GM12878 (cell line): ENCODE results near the genes CZIB, MAGOH and GLIS1.

GRCh38 chr1:52332552-52333290, 33.3 kb downstream of the CC2D1B start:
- RAMPAGE, long total RNA = no peak
- RRBS, 2 experiments = no CpG with 5 or more reads among the region's 4 CpGs
CAGE:
- cytosol, long polyA minus RNA = no peak
- cytosol, long polyA plus RNA = no peak
- long polyA plus RNA = no peak
- nucleolus, long total RNA = no peak
- nucleus, long polyA plus RNA = no peak
- nucleus, long total RNA = no peak

- RAMPAGE, long total RNA = no peak
- RRBS, 2 experiments = 1 to 2% methylated on average over 11 to 12 of the region's 39 CpGs
CAGE:
- cytosol, long polyA minus RNA = no peak
- cytosol, long polyA plus RNA = no peak
- long polyA plus RNA = no peak
- nucleolus, long total RNA = no peak
- nucleus, long polyA plus RNA = no peak
- nucleus, long total RNA = no peak
Observed at GRCh38 chr1:52365317-52365969, 562 bp downstream of the CC2D1B start.

DNA sequence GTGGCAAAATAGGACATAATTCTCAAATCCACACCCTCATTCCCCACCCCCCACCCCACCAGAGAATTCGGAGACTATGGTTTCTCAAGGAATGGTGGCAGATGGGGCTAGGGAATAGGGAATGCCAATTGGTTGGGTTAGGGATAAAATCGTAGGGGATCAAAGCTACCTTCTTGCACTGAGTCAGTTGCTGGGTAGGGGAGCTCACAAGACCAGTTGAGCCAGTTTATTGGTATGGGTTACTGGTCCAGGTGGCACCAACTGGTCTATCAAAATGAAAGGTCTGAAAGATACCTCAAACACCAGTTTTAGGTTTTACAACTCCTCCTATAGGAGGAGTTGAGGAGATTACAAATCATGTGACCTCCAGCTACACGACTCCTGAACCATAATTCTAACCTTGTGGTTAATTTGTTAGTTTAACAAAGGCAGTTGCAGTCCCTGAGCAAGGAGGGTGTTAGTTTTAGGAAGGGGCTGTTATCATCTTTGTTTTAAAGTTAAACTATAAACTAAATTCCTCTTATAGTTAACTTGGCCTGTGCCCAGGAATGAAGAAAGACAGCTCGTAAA, 2.4 kb downstream of the SHISAL2A start:
- RAMPAGE, long total RNA = no peak
- RRBS, 2 experiments = no CpG with 5 or more reads among the region's 4 CpGs
CAGE:
- cytosol, long polyA minus RNA = no peak
- cytosol, long polyA plus RNA = no peak
- long polyA plus RNA = no peak
- nucleolus, long total RNA = no peak
- nucleus, long polyA plus RNA = no peak
- nucleus, long total RNA = no peak

DNA sequence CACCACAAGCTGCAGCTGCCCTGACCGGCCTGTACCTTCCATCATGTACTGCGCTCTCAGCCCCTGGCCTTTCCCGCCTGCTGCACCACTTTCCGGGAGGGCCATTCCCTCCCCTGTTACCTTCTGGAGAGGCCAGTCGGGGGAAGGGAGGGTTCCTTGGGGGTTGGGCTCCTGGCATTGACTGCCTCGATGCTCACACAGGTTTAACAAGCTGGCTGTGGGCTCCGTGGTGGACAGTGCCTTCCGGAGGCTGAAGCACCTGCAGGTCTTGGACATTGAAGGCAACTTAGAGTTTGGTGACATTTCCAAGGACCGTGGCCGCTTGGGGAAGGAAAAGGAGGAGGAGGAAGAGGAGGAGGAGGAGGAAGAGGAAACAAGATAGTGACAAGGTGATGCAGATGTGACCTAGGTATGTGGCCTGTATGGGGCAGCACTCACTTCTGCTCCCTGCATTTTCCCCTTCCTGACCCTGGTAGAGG, 19.8 kb downstream of the PODN start:
- RAMPAGE, long total RNA = no peak
- RRBS, 2 experiments = 58 to 63% methylated on average over 4 of the region's 10 CpGs
CAGE:
- cytosol, long polyA minus RNA = no peak
- cytosol, long polyA plus RNA = no peak
- long polyA plus RNA = no peak
- nucleolus, long total RNA = no peak
- nucleus, long polyA plus RNA = no peak
- nucleus, long total RNA = no peak

- RAMPAGE, long total RNA = no peak
- RRBS, 2 experiments = no CpG with 5 or more reads among the region's 10 CpGs
CAGE:
- cytosol, long polyA minus RNA = no peak
- cytosol, long polyA plus RNA = no peak
- long polyA plus RNA = no peak
- nucleolus, long total RNA = no peak
- nucleus, long polyA plus RNA = no peak
- nucleus, long total RNA = no peak
Observed at GRCh38 chr1:53082259-53082861, 20.3 kb downstream of the PODN start.

DNA sequence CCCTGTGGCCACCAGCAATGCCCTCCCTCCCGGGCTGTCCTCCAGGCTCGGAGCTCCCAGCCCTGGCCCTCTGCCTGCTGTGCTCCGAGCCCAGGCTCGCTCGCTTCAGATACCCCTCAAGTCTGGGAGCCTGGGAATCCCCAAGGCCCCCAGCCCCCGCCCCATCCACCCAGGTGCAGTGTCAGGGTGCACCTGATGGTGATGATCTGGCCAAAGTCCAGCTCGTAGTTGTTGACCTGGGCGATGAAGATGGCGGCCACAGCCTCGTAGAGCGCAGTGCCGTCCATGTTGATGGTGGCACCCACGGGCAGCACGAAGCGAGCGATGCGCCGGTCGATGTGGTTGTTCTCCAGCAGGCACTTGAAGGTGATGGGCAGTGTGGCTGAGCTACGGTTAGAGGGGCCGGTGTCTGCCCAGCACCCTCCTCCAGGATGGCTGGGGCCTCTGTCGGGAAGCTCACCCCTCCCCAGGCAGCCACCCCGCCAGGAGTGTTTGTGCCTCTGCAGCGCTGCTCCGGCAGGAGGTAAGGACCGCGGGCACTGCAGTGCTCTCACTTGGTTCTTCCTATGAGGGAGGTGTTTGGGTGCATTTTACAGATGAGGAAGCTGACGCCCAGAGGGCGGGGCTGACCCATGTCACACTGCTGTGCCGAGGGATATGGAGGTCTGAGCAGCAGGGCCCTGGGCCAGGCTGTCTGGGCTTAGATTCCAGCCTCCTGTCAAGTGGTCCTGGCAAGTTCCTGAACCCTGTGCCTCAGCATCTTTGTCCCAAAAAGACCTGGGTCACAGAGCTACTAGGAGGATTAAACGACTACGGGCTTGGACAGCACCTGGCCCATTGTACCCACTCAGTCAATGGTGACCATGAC, 28.6 kb downstream of the PODN start:
- RAMPAGE, long total RNA = no peak
- RRBS, 2 experiments = 70 to 77% methylated on average over 4 to 7 of the region's 32 CpGs
CAGE:
- cytosol, long polyA minus RNA = no peak
- cytosol, long polyA plus RNA = no peak
- long polyA plus RNA = no peak
- nucleolus, long total RNA = no peak
- nucleus, long polyA plus RNA = no peak
- nucleus, long total RNA = no peak

- RAMPAGE, long total RNA = no peak
- RRBS, 2 experiments = no CpG with 5 or more reads among the region's 9 CpGs
CAGE:
- cytosol, long polyA minus RNA = no peak
- cytosol, long polyA plus RNA = no peak
- long polyA plus RNA = no peak
- nucleolus, long total RNA = no peak
- nucleus, long polyA plus RNA = no peak
- nucleus, long total RNA = no peak
Observed at GRCh38 chr1:53130686-53131347, 11.6 kb downstream of the SLC1A7 start.

DNA sequence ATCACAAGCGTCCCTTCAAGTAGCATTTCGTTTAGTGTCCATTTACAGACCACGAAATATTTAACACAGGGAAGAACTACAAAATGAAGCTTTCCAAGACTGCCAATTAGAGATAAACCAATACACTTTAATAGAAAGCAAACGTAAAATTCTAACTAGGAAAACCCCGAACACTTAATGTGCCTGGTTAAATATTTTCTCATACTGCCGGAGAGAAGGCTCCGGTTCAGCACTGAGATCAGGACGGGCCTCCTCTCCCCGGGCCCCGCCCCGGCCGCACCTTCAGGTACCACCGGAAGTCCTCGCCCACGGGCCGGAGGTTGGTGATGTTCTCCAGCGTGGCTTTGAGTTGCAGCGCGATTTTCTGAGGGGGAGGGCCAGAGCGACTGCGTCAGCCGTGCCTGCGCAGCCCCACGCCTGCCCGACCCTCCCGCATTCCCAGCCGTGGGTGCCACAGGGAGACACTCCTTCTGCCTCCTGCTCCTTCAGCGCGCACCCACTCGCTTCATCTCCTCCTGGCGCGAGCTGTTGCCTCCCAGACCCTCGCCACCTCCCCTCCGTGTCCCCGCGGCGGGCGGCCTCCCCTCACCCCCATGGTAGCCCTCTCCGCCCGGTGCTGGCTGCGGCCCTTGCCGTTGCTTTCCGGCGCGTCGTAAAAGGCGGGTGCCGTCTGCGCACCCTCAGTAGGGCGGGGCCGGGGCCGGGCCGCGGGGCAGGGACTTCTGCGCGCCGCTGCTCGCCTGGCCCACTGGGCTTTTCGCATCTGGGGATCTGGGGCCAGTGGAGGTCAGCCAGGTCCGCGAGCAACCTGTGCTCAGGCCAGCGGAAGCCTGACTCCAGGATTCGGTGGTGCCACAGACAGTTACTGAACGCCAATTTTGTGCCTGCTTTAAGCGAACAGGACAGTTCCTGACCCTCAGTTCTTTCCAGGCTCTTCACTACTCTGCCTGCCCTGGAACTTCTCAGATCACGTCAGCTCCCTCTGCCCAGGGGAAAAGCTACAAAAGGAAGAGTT, at the start of gene CZIB:
Gene CZIB (minus strand): TSS at position 654 of the 1,015 bp plus-strand sequence.
- RAMPAGE, long total RNA = start-site peak on the minus strand centred at position 632 of the sequence, 35 bp wide, 259 and 160 reads in 2 replicates
- RRBS, 2 experiments = under 1 to 2% methylated on average over 9 to 11 of the region's 66 CpGs
CAGE:
- cytosol, long polyA minus RNA = start-site peak on the minus strand centred at position 616 of the sequence, 8 bp wide, 27 reads
- cytosol, long polyA plus RNA = start-site peak on the minus strand centred at position 626 of the sequence, 37 bp wide, 665 and 470 reads in 2 replicates
- long polyA plus RNA = start-site peak on the minus strand centred at position 628 of the sequence, 34 bp wide, 244 and 490 reads in 2 replicates
- nucleolus, long total RNA = no peak
- nucleus, long polyA plus RNA = start-site peak on the minus strand centred at position 631 of the sequence, 38 bp wide, 343 and 412 reads in 2 replicates
- nucleus, long total RNA = no peak

DNA sequence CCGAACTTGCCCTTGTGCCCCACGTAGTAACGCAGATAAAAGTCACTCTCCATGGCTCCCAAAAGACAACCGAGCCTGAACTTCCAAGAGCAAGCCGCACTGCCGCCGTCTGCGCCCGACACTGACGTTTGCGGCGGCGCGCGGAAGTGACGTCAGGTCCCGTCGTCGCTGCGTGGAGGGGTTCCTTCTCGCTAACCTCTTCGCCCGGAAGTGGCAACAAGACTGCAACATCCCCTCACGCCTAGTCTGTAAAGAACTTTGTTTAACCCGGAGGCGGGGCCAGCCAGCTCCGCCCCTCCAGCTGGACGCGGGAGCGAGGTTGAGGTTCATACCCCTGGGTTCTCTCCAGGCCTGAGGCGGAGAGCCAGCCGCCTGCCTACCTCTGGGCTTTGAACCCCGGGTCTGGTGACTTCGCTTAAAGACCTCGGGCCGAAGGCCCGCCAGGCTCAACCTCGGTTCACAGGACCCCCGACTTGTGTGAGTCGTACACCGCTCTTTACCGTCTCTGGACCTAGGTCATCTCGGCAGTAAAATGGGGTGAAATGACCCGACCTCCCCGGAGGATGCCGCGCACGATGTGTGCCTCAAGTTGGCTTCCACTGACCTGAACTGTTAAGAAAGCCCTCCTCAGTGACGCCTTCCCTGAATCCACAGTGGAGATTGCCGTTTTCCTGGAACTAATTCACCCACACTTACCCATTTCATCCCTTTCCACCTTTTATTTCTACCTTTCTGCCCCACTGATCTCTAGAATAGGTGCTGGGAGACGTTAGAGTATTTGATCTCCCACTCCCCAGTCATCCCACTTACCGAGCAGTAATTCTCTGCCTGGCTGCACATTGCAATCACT, at the start of gene MAGOH:
Gene MAGOH (minus strand): TSS at position 123 of the 850 bp plus-strand sequence.
- RAMPAGE, long total RNA = start-site peak on the minus strand centred at position 111 of the sequence, 71 bp wide, 615 and 1,191 reads in 2 replicates
- RRBS, 2 experiments = 10% methylated on average over 2 of the region's 52 CpGs; no CpG with 5 or more reads in 1 of the 2 experiments
CAGE:
- cytosol, long polyA minus RNA = start-site peak on the minus strand centred at position 123 of the sequence, 20 bp wide, 27 reads
- cytosol, long polyA plus RNA = start-site peak on the minus strand centred at position 95 of the sequence, 76 bp wide, 1,371 and 1,384 reads in 2 replicates
- long polyA plus RNA = start-site peak on the minus strand centred at position 111 of the sequence, 49 bp wide, 1,236 and 1,338 reads in 2 replicates
- nucleolus, long total RNA = start-site peak on the minus strand centred at position 114 of the sequence, 37 bp wide, 53 reads
- nucleus, long polyA plus RNA = no peak
- nucleus, long total RNA = no peak

GRCh38 chr1:53327160-53327561, 709 bp downstream of the LRP8 start:
- RAMPAGE, long total RNA = no peak
- RRBS, 2 experiments = 1 to 2% methylated on average over 10 of the region's 39 CpGs
CAGE:
- cytosol, long polyA minus RNA = no peak
- cytosol, long polyA plus RNA = no peak
- long polyA plus RNA = no peak
- nucleolus, long total RNA = no peak
- nucleus, long polyA plus RNA = no peak
- nucleus, long total RNA = no peak

DNA sequence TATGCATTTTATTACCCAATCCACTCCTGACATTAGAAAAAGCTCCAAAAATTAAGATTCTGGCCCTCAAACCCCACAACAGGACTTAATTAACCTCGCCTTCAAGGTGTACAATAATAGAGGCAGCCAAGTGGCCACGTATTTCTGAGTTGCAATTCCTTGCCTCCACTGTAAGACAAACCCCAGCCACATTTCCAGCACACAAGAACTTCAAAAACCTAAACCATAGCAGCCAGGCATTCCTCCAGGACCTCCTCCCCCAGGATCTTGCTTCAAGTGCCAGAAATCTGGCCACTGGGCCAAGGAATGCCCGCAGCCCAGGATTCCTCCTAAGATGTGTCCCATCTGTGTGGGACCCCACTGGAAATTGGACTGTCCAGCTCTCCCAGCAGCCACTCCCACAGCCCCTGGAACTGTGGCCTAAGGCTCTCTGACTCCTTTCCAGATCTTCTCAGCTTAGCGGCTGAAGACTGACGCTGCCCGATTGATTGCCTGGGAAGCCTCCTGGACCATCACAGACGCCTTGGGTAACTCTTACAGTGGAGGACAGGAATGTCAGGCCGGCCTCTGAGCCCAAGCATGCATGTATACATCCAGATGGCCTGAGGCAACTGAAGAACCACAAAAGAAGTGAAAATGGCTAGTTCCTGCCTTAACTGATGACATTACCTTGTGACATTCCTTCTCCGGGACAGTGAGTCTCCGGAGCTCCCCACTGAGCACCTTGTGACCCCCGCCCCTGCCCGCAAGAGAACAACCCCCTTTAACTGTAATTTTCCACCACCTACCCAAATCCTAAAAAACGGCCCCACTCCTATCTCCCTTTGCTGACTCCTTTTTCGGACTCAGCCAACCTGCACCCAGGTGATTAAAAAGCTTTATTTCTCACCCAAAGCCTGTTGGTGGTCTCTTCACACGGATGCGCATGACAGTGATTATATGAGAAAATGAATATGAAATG, 24.7 kb upstream of the DMRTB1 start:
- RAMPAGE, long total RNA = no peak
- RRBS, 2 experiments = no CpG with 5 or more reads among the region's 16 CpGs
CAGE:
- cytosol, long polyA minus RNA = no peak
- cytosol, long polyA plus RNA = no peak
- long polyA plus RNA = no peak
- nucleolus, long total RNA = no peak
- nucleus, long polyA plus RNA = no peak
- nucleus, long total RNA = no peak

GRCh38 chr1:53738953-53739615, at the start of gene GLIS1:
TSS of gene GLIS1 (minus strand) at chr1:53739164.
- RAMPAGE, long total RNA = no peak
- RRBS, 2 experiments = under 1 to 1% methylated on average over 43 to 61 of the region's 89 CpGs
CAGE:
- cytosol, long polyA minus RNA = no peak
- cytosol, long polyA plus RNA = no peak
- long polyA plus RNA = no peak
- nucleolus, long total RNA = no peak
- nucleus, long polyA plus RNA = no peak
- nucleus, long total RNA = no peak

GRCh38 chr1:53899095-53899866, 5.3 kb downstream of the DIO1 start:
- RAMPAGE, long total RNA = no peak
- RRBS, 2 experiments = no CpG with 5 or more reads among the region's 6 CpGs
CAGE:
- cytosol, long polyA minus RNA = no peak
- cytosol, long polyA plus RNA = no peak
- long polyA plus RNA = no peak
- nucleolus, long total RNA = no peak
- nucleus, long polyA plus RNA = no peak
- nucleus, long total RNA = no peak

DNA sequence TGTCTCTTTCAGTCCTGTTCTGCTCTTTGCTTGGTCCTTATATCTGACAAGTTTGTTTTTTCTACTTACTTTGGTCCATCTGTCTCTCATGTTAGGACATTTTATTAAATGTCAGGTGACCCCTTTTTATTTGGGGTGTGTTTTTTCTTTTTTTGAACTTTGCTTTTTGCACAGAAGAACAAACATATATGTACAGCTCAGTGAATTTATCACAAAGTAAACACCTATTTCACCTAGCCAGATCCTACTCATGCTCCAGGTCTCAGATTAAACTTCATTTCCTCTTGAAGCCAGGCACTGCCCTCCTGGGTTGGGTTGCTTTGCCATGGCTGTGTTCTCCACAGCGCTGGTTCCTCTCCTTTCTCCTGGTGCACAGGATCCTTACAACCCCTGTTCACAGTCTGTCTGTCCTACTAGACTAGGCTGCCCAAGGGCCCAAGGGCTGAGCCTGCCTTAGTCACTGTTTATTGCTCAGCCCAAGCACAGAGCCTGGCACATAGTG, 40.9 kb downstream of the TCEANC2 start:
- RAMPAGE, long total RNA = no peak
- RRBS, 2 experiments = no CpG with 5 or more reads among the region's 1 CpG
CAGE:
- cytosol, long polyA minus RNA = no peak
- cytosol, long polyA plus RNA = no peak
- long polyA plus RNA = no peak
- nucleolus, long total RNA = no peak
- nucleus, long polyA plus RNA = no peak
- nucleus, long total RNA = no peak

DNA sequence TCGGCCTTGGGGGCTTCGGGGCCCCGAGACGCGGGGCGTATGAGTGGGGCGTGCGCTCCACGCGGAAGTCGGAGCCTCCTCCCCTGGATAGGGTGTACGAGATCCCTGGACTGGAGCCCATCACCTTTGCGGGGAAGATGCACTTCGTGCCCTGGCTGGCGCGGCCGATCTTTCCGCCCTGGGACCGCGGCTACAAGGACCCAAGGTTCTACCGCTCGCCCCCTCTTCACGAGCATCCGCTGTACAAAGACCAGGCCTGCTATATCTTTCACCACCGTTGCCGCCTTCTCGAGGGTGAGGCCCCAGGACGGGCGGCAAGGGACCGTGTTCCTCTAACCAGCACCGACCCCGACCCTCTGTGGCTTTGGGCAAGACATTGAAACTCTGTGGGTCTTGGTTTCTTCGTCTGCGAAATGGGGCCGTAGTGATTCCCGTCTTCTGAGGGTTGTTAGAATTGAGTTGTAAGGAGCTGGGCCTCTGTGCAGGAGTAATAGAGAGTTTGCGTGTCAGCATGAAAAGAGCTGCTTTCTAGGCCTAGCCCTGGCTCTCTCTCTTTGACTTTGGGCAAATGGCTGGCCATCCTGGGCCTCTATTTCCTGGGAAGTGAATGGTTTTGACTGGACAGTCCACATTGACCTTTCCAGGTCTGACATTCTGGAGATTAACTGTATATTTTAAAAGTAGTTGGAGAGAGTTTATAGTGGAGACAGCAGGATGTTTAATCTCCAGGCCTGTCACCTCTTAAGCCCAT, 504 bp downstream of the MRPL37 start:
- RAMPAGE, long total RNA = no peak
- RRBS, 2 experiments = no CpG with 5 or more reads among the region's 37 CpGs
CAGE:
- cytosol, long polyA minus RNA = no peak
- cytosol, long polyA plus RNA = no peak
- long polyA plus RNA = no peak
- nucleolus, long total RNA = no peak
- nucleus, long polyA plus RNA = no peak
- nucleus, long total RNA = no peak

DNA sequence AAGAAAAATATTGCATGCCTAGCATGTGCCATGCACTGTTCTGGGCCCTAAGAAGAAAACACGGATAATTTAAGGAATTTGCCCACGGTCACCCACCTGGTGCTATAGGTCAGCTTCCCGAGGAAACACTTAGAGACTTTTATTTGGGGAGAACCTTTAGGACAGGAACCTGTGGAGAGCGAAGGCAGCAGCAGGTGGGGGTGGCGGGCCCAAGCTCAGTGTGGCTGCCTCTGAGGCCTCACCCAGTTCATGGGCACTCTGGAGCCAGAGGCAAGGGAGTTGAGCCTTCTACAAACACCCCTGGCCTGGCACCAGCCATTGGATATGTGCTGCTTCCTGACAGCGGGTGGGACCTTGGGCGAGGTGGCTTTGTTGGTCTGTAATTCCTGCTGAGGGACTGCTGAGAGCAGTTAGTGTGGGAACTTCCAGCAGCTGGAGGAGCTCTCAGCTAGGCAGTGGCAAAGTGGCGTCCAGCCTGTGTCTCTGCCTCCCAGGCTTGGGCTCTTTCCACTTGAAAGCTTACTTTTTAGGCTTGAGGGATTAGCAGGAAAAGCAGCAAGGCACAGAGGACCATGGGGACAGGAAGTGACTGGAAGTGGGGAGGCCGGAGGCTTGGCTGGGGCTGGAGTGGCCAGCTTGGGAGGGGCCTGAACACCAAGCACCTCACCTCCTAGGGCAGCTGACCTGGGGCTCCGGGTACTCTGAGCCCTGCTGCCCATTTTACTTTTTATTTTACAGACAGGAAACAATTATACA, 19.1 kb downstream of the MRPL37 start:
- RAMPAGE, long total RNA = no peak
- RRBS, 2 experiments = 70 to 73% methylated on average over 2 of the region's 10 CpGs
CAGE:
- cytosol, long polyA minus RNA = no peak
- cytosol, long polyA plus RNA = no peak
- long polyA plus RNA = no peak
- nucleolus, long total RNA = no peak
- nucleus, long polyA plus RNA = no peak
- nucleus, long total RNA = no peak

DNA sequence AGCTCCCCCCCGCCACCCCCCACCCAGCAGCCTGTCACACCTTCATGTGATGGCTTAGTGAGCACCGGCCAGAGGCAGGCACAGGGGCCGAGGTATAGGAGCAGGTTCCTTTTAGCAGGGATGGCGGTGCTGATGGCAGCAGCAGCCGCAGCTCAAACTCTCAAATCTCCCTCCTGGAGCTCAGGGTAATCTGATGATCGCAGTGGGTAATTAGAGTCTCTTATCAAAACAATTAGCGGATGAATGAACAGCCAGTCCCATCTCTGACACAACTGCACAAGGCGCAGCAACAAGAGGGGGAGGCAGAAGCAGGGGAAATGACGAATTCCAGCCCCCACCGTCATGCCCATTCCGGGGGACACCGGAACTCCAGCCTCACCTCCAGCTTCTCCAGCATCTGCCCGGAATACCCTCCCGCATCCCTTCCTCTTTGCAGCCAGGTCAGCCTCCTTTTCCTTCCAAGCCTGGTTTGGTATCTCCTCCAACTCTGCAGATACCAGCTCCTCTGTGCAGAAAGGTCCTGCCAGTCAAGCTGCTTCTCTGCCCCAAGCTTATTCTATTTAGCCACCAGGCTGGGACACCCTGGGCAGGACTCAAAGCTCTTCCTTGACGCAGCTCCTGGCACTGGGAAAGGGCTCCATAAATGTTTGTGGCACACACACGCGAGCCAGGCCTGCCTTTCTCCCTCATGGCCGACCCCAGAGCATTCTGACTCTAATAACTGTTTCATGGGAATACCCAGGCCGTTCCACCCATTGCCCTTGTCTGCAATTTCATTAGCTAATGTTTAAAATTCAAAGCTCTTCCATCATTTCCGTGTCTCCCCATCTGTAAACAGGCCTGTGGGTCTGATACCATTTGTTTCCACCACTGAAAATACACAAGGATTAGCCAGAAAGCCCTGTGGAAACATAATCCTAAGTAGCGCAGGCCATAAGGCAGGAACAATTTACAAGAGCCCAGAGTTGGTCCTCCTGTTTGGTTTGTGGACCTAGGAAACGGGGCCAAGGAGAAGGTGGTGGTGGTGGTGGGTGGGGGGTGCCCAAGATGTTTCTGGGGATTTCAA, 126.3 kb downstream of the MRPL37 start:
- RAMPAGE, long total RNA = no peak
- RRBS, 2 experiments = 100% methylated on average over 2 of the region's 22 CpGs; no CpG with 5 or more reads in 1 of the 2 experiments
CAGE:
- cytosol, long polyA minus RNA = no peak
- cytosol, long polyA plus RNA = no peak
- long polyA plus RNA = no peak
- nucleolus, long total RNA = no peak
- nucleus, long polyA plus RNA = no peak
- nucleus, long total RNA = no peak

GRCh38 chr1:54362857-54363286, 162.9 kb downstream of the MRPL37 start:
- RAMPAGE, long total RNA = no peak
- RRBS, 2 experiments = no CpG with 5 or more reads among the region's 4 CpGs
CAGE:
- cytosol, long polyA minus RNA = no peak
- cytosol, long polyA plus RNA = no peak
- long polyA plus RNA = no peak
- nucleolus, long total RNA = no peak
- nucleus, long polyA plus RNA = no peak
- nucleus, long total RNA = no peak

DNA sequence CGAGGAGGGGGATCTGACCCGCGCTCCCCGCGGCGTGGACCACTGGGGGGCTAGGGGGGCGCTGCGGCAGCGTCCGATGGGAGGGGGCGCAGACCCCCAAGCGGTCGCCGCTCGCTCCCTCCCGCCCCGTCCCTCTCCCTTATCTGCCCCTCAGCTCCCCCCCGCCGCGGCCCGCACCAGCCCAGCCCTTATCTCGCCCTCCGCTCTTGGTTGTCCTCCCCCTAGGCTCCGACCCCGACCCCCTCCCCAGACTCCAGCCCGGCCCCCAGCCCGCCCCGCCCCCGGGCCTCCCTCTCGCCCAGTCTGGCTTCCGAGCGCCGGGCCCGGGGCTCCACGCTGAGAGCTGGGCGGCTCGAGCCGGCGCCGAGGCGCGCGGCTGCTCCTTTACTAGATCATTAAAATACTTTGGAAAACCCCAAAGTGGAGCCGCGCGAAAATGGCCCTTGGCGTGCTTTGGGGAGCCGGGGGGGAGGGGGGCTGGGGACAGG, 141.3 kb upstream of the ACOT11 start:
- RAMPAGE, long total RNA = no peak
- RRBS, 2 experiments = 2% methylated on average over 10 of the region's 48 CpGs; no CpG with 5 or more reads in 1 of the 2 experiments
CAGE:
- cytosol, long polyA minus RNA = no peak
- cytosol, long polyA plus RNA = no peak
- long polyA plus RNA = no peak
- nucleolus, long total RNA = no peak
- nucleus, long polyA plus RNA = no peak
- nucleus, long total RNA = no peak